Aorta (tissue), 1 donor: ENCODE measurements around a stretch of chrX.

- PRO-cap, result no peak
Observed at GRCh38 chrX:154541636-154542777, 4.6 kb downstream of the G6PD start.

DNA sequence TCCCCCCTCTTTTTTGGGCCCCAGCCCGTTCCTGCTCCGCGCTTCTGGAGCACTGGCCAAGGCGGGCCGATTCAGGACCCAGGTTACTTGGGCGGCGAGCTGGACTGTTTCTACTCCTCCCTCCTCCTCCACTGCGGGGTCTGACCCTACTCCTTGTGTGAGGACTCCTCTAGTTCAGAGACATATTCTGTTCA lies 302 bp downstream of the IKBKG start:
- PRO-cap, result no peak

DNA sequence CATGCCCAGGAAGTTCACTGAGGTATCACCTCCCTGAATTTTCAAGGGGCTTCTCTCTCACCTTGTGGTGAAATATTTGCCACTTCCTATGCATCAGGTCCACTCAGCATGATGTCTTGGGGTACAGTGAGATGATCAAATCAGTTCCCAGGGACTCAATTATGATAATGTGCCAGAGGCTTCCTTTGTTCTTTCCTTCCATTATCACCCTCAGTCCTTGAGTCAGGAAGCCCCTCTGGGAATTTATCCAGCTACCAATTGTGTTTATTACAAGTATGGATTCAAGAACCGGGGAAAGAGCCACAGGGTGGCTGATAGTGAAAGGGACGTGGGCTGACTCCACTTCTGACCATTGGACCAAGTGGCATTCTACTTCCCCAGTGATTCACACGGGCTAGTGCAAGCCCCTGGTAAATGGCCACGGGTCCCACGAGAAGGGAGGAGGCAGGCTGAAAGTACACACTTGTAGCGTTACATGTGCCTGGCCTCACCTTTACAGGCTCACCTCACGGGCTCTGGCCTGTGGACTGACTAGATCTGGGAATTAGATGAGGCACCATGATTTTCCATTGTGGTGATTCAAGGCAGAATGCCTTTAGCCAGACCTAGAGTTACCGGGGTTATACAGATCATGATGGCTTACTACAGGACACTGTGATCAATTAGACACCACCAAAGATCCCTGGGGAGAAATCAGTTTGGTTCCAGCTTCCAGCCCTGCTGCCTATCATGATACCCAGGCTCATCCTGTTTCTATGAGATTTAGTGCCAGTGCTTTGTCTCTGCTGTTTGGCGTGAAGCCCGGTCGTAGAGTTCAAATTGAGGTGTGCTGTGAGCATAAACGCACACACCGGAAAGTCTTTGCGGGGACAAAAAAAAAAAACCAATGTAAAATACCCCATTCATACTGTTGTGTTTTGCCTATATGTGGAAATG lies 1.0 kb upstream of the DKC1 start:
- PRO-cap, result no peak

DNA sequence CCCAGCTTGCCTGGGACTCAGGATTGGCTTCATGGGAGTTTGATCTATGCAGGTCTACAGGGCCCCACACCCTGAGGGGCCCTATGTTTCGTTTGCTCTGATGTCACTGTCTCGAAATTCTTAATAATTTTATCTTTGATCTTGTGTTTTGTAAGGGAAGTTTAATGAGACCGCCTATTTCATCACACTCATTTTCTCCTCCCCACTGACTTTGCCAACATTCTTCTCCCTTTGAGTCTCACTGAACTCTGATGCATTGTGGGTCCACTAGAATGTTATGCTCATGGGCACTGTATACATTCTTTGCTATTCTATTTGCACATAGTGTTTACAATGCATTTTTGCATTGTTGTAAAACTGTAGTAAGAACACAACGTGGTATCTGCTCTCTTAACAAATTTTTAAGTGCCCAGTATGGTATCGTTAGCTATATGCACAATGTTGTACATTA lies 277 bp upstream of the SMIM9 start:
- PRO-cap, result no peak

- PRO-cap, result no peak
Observed at GRCh38 chrX:155007328-155007726, 15.2 kb downstream of the F8 start.

- PRO-cap, result no peak
Observed at GRCh38 chrX:155188974-155189405, 27.3 kb upstream of the VBP1 start.